Left ventricle myocardium (tissue), 1 donor: ENCODE measurements around a stretch of chr14.

DNA sequence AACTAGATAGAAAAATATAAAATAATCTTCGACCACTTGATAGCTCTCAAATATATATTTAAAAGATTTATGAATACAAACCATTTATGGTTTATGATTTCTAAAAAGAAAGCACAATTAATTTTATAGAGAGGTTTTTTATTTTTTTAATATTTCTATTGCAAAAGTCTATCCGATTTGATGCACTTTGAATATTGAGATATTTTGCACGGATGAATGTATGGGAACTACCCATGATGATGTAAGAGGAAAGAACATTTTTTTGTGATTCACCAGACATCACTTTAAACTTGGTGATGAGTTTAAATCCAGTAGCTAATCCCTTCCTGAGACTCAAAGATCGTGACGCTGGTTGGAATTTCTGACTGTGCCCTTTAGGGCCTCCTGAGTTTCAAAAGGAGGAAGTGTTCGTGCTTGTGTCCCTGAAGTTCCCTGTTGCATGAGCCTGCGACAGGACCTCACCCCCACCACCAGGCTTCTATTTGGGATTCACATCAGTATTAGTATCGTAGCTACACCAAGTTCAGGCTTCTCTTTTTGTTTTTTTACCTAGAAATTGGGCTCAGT, 18.6 kb upstream of the RIN3 start:
- PRO-cap, result no peak

DNA sequence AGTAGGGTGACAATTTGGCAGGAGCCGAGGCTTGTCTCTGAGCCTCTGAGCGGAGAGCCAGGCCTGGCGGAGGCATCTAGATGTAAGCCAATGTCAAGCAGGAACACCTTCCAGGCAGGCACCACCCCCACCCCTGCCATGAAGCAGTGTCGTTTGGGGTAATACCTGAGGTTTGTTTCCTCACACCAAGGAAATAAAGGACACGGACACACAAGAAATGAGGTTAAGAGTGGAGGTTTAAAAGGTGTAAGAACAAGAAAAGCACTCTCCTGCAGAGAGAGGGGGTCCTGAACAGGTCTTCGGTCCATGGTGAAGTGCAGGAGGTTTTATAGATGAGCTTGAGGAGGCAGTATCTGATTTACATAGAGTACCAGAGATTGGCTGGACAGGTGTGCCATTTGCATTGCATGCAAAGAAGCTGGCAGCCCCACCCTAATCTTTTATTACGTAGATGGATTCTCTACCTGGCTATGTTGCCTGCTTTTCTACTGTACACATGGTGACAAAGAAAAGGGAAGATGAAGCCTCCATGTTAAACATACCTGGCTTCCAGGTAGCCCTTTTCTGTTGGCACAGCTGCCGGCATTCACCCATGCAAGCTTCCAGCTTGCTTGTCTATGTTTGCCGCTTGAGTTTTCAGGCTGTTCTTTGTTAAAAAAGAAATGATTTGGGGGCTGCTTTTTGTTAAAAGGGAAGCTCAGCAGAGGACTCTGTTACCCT, 60.5 kb downstream of the RIN3 start:
- PRO-cap, result no peak

DNA sequence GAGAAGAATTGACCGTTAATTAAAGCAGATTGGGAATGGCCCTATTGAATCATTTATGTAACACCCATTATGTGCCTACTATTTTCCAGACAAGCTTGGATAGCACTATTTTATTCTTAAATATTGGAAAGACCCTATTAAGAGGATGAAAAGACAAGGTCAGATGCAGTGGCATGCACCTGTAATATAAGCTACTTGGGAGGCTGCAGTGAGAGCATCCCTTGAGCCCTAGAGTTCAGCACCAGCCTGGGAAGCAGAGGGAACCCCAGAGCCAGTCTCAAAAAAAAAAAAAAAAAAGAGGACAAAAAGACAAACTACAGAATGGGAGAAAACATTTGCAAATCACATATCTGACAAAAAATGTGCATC, 92.3 kb downstream of the RIN3 start:
- PRO-cap, result no peak

- PRO-cap, result no peak
Measured at GRCh38 chr14:92633180-92633692, 115.2 kb downstream of the LGMN start.

- PRO-cap, result no peak
Measured at GRCh38 chr14:92652898-92653041, 95.7 kb downstream of the LGMN start.

- PRO-cap, result no peak
Measured at GRCh38 chr14:92685696-92686236, 62.7 kb downstream of the LGMN start.

- PRO-cap, result no peak
Measured at GRCh38 chr14:92750283-92750524, 1.8 kb upstream of the LGMN start.

DNA sequence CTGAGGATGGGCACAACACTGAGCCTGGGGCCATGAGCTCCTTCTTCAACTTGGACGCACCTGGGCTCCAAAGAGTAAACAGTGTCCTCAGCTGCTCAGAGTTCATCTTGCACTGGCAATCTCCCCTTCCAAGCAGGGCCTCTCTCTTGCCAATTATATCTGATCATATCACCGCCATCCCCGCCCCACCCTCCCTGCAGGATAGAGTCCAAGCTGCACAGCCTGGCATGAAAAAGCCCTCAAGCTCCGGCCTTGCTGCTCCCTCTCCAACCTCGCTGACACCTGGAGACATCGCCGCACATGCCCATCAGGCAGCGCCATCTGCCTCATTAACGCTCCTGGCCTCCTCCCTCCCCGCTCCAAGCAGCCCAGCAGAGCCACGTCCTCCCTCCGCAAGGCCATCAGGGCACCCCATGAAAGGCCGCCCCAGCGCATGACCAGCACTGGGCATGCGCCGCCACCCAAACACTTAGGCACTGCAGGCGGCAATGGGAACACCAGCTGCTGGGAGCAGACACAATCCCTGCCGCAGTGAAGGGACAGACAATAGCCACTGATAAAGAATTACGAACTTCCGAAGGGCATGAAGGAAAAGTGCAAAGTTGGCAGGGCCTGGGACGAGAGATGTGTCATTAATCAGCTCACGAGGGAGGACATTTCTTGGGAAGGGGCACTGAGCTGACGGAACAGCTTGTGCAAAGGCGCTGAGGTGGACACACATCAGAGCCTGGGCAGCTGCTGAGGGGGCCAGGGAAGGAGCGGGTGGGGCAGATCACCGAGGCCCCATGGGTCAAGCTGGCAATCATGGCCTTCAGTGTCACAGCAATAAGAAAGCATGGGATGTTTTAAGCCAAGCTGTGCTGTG, 89.0 kb downstream of the CHGA start:
- PRO-cap, result no peak

DNA sequence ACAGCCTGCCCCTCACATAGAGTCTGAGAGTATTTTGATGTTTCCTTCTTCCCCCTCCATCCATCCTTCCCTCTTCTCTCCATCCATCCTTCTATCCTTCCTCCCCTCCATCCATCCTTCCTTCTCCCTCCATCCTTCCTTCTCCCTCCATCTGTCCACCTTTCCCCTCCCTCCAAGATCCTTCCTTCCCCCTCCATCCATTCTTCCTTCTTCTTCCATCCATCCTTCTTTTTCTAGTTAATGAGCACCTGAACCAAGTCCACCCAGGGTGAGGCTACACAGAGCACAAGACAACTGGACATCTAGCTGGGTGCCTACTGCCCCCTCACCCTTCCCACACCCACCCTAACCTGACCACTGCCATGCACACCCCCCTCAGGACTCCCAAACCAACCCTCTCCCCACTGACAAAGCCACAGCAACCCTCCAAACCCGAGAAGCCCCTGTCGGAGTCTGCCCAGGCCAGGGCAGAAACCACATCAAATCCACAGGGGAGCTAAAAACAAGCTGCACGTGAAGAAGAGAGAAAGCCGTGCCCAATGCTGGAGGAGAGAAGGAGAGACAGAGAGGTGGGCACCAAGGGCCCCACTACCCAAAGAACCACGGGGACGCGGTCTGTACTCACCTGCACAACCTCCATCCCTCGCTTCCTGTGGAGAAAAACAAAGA, 39.6 kb downstream of the ITPK1 start:
- PRO-cap, result no peak

- PRO-cap, result no peak
Measured at GRCh38 chr14:93104772-93105849, 10.6 kb downstream of the ITPK1 start.

- PRO-cap, result no peak
Measured at GRCh38 chr14:93772104-93772676, 16.1 kb downstream of the PRIMA1 start.

DNA sequence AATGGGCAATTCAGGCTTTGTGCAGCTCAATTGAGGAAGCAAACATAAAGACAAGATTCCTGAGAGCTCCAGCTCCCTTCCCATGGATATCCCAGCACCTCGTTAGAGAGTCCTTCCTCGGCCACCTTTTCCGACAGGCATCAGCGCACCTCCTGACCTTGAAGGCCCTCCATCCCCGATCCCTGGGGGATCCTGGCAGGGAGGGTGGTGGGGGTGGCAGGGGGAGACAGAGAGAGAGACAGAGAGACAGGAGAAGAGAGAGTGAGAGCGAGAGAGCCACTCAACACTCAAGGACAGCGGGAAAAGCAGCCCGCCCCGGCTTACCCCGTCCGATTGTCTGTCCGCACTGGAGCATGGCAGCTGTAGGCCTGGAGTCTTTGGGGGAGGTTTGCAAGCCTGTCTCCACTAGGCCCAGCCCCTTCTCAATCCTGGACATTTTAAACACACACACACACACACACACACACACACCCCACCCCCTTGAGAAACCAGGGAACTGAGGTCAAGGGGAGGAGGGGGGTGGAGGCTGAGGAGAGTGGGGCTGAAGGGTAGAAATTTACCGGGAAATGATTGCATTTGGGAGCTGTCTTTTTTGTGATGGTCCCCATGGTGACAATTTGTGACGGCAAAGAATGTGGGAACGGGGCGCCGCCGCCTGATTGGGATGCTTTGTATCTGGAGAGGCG, 410 bp upstream of the FAM181A start:
- PRO-cap, result no peak

DNA sequence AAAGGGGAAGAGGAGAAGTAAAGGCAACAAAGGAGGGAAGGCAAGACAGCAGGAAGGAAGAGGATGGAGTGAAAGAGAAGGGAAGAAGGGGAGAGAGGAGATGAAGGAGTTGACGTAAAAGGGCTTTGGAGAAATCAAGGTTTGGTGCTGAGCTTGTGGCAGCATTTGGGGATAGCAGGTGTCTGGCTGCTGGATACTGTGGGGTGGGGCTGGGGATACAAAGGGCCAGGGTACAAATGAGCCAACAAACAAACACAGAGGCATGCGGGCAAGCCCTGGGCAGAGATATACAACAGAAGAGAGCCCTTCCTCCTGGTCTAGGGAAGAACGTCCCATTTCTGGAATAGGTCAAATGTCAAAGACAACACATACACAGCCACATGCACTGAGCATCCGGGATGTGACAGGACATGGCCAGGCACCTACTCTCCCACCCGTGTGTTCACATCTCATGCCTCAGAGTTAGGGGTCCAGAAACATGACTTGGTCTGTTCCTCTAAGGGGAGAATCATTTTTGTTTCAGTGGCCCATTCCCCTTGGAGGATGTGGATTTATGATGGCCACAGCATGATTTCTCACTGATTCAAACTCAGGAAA, 679 bp upstream of the ASB2 start:
- PRO-cap, result no peak

DNA sequence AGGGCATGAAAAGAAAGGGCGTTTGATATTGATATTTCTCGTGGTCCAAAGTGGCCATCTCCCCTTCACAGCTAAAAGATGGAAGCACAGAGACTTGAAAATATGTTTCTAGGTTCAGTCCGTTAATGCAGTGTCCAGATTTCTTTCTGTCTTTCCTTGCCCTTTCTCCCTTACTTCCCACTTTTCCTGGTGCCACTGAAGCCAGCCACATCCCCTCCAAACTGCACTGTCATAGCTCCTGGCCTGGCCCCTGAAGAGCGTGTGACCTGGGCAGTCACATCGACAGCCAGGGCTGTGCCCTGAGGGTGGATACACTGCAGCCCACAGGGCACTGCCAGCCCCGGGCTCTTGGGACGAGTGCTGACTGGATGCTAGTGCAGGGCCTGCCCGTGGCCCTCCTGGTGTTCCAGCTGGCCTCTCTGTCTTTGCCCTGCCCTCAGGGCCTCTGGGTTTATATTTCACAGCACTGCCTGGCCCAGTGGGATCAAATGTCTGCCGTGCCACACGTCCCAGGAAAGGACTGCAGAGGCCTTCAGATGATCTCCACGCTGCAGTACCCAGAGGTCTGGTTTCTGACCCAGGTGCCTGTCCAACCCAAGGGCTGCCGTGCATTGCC, 10.2 kb upstream of the CCDC197 start:
- PRO-cap, result bidirectional peak, plus-strand start at position 374 of the sequence, minus-strand start at position 263 of the sequence; bidirectional peak, plus-strand start at position 422 of the sequence, minus-strand start at position 427 of the sequence; bidirectional peak, plus-strand start at position 535 of the sequence, minus-strand start at position 567 of the sequence

DNA sequence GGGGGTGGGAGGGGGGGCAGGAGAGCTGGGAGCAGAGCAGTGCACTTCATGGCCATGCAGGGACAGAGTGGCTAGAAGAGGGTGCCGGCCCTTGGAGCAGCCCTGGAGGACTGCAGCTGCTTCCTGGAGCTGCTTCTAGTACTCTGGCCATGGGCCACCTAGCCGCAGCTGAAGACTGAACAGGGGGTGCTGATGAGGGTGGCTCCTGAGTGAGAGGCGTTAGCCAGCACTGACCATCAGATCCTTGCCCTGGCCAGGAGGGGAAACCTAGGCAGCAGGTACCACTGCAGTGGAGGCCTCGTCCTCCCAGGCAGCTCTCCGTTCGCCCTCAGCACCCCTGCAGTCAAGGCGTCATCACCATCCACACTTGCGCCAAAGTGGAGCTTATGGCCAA, 16.3 kb downstream of the OTUB2 start:
- PRO-cap, result no peak

DNA sequence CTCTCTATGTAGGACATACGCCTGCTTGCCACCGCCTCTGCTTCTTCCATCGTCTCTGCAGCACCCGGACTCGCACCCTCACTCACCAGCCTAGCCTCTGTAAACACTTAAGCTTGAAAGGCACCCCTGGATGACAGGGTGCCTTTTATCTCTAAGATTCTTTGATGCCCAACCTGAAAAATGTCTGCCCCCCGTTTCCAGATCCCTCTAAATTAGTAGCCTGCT, 19.0 kb downstream of the OTUB2 start:
- PRO-cap, result no peak

GRCh38 chr14:94054719-94055759, 26.0 kb downstream of the DDX24 start:
- PRO-cap, result no peak

GRCh38 chr14:94062163-94062648, 18.8 kb downstream of the DDX24 start:
- PRO-cap, result no peak

GRCh38 chr14:94386600-94387012, 1.8 kb downstream of the SERPINA1 start:
- PRO-cap, result no peak

DNA sequence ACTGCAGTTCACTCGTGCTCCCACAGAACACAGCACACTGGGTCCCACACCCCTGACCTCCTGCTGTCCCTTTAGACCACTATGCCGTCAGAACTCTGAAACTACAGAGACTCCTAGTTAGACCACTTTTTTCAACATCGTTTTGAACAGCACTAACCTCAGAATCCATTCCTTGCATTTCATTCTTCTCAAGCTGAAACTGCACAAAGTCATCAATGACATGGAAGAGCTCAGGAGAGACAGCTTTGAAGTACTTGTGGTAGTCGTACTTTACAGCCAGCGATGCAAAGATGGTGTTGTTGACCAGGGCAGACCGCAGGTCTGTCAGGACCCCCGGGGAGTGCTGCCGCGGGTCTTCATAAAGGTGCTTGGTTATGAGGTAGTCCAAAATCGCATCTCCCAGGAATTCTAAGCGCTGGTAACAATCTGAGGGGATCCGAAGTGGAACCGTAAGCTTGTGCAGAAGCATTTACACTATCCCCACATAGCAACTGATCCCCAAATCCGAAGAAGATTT, 63.5 kb downstream of the DICER1 start:
- PRO-cap, result no peak